ENCODE results near the genes EAF1 and PLCL2.

- RRBS: 3% methylated on average over 18 of the region's 61 CpGs
Measured at GRCh38 chr3:15427227-15428179, at the start of gene EAF1. Gene EAF1 (plus strand): TSS chr3:15427598.

- RRBS: no CpG with 5 or more reads among the region's 3 CpGs
Measured at GRCh38 chr3:15442724-15443454, 15.5 kb downstream of the EAF1 start.

GRCh38 chr3:15635935-15636886, 34.7 kb downstream of the BTD start:
- RRBS: no CpG with 5 or more reads among the region's 14 CpGs

DNA sequence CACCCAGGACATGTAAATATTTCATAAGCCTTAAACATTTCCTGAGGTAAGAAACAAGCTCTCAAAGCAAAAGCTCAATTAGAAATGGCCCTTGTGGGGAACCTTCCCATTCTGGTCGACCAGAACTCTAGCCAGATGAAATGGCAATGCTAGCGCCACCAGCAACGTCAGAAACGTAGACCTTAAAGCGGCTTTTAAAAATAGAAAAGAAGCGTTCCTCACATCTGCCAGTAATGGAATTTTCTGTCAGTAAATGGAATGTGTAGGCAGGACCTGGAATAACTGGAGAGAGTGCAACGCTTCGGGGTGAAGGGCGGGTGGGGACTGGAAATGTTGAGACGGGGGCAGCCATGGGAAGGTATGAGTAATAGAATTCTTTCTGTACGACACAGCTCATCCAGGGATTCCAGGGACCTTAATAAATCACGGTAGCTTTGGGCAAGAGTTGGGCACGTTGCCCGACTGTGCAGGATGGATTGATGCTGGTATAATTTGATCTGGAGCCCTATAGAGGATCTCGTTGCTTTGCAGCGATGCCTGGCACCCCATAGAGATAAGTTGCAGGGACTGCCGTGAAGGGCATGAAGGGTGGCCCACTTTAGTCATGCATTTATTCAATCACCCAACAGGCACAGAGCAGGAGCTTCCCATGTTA, 44.5 kb downstream of the BTD start:
- RRBS: no CpG with 5 or more reads among the region's 17 CpGs

- RRBS: no CpG with 5 or more reads among the region's 8 CpGs
Measured at GRCh38 chr3:15647588-15648220, 46.2 kb downstream of the BTD start.

- RRBS: no CpG with 5 or more reads among the region's 5 CpGs
Measured at GRCh38 chr3:15648221-15648977, 46.9 kb downstream of the BTD start.

DNA sequence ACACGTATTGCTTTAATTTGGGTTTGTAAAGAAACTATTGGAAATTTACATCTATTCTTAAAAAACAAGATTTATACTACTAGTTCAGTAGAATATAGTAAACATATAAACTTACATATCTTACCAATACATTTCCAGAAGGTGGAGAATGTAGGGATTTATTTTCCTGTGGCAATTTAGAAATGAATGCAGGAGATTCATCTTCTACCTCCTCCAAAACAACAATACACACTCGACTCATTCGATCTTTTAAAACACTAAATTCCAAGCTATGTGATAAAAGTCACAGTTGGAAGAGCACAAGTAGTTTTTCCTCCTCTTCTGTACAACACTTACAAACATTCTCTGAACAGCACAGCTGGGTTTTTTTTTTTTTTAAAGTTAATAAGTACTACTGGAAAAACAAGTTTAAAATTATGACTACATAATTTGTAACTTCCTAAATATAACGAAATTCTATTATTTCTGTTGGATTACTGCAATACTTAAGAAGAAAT, 1.4 kb downstream of the ANKRD28 start:
- RRBS: no CpG with 5 or more reads among the region's 4 CpGs

GRCh38 chr3:16267213-16267653, 2.2 kb downstream of the OXNAD1 start:
- RRBS: no CpG with 5 or more reads among the region's 2 CpGs

GRCh38 chr3:16326360-16327430, 61.7 kb downstream of the OXNAD1 start:
- RRBS: no CpG with 5 or more reads among the region's 19 CpGs

DNA sequence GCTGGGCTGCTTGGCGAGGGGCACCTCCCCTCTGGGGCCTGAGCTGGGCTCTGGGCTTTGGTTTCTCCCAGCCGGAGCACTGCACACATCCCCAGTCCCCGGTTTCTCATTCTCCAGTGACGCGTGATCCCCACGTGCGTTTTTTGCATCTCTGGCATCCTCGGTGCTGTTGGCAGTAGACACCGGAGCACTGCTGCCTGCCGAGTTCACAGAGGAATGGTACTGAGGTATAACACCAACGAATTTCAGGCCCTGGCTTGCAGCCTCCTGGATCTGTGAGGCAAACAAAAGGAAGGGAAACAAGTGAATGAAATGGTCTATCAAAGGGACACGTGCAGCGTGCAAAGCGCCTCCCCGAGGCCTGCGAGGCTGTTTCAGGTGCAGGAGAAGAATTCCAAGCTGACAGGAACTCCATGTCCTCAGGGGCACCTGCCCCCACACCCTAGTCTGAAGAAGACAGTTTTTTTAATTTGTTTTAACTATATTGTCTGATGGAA, 112.9 kb downstream of the OXNAD1 start:
- RRBS: 60% methylated on average over 8 of the region's 16 CpGs

DNA sequence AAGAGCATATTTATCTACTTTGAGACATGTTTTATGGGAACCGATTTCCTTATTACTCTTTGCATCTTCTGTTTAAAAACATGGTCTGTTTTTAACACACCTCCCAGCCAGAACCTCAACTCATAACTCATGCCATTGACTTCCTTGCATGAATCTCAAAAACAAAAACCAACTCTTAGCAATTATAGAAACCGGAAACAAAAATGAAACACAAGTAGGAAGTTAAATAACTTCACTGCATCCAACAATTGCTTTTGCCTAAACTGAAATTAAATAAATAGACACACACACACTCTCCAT, 32.2 kb downstream of the RFTN1 start:
- RRBS: no CpG with 5 or more reads among the region's 2 CpGs

- RRBS: no CpG with 5 or more reads among the region's 4 CpGs
Measured at GRCh38 chr3:16741959-16742355, 136.7 kb upstream of the DAZL start.

GRCh38 chr3:16842783-16843257, 41.9 kb upstream of the PLCL2 start:
- RRBS: no CpG with 5 or more reads among the region's 7 CpGs

- RRBS: 2% methylated on average over 16 of the region's 63 CpGs
Measured at GRCh38 chr3:16884600-16885066, at the start of gene PLCL2. Gene PLCL2 (plus strand): TSS chr3:16884955.

DNA sequence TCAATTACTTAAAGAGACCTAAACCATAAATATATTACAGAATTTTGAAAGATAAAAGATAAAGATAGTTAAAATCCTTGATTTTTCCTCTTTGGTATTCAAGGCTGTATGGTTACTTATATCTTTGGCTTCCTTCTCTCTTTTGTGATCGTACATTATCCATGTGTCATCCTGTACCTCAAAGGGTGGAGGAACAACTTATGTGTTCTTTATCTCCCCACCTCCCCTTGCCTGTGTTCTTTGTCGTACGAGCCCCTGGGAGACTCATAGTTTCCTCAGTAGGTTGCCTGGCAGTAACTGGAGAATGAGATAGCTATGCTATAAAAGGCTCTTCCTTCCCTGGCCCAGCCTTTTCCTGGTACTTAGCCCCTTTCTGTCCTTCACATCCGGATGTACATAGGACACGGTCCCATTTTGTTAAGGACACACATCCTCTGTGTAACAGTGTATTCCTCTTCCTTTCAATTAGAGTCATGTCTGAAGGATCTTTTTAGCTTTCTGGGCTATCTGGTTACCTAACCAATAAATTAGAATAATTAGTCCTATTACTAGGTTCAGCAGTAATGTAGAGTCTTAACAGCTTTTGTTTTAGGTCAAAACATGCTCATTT, 32.1 kb downstream of the PLCL2 start:
- RRBS: no CpG with 5 or more reads among the region's 5 CpGs

GRCh38 chr3:16954075-16954301, 69.2 kb downstream of the PLCL2 start:
- RRBS: no CpG with 5 or more reads among the region's 4 CpGs

GRCh38 chr3:17090117-17090645, 205.4 kb downstream of the PLCL2 start:
- RRBS: no CpG with 5 or more reads among the region's 4 CpGs

DNA sequence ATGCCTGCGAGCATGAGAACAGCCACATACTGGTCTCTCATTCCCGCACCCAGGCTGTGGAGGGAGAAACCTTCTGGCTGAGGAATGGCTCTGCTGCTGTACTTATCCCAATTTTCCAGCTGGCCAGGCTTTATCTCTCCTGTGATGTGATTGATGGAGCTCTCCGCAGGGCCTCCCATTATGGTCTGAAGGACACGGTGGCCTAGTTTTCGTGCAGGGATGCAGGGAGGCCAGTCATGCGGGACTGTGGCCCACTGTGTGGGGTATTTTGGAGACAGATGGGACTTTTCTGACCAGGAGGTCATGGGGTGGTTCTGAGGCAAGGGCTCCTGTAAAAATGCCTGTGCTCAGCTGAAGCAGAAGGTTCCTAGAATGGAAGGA, 251.5 kb downstream of the PLCL2 start:
- RRBS: no CpG with 5 or more reads among the region's 6 CpGs

DNA sequence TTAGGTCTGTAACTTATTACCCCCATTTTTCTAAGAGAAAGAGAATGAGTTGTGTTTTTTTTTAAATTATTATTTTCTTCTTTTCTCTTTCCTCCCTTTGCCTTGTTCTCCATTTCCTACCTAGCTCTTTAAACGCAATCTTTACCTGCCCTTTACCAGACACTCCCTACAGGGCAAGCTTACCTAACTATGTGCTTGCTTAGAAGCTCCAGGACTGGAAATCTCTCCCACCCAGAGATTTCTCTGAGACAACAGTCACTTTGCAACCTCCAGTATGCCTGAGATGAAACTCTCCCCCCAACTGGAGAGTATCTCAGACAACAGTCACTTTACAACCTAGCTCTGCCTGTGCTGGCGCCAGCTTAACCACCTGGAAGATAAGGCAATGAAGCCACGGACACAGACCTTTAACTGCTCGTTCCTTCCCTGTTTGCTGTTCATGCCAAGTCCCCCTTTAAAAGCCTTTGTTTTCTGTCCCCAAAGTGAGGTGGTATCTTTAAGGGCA, 298.1 kb downstream of the PLCL2 start:
- RRBS: no CpG with 5 or more reads among the region's 4 CpGs

All from epithelial cell of esophagus (primary cell).